Pericardium fibroblast (primary cell): ENCODE data around the genes LCT and DARS1.

DNA sequence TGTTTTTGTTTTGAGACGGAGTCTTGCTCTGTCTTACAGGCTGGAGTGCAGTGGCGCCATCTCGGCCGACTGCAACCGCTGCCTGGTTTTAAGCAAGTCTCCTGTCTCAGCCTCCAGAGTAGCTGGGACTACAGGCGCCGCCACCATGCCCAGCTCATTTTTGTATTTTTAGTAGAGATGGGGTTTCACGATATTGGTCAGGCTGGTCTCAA lies 155.3 kb downstream of the CCDC74A start:
- RAMPAGE, long total RNA, result no peak

DNA sequence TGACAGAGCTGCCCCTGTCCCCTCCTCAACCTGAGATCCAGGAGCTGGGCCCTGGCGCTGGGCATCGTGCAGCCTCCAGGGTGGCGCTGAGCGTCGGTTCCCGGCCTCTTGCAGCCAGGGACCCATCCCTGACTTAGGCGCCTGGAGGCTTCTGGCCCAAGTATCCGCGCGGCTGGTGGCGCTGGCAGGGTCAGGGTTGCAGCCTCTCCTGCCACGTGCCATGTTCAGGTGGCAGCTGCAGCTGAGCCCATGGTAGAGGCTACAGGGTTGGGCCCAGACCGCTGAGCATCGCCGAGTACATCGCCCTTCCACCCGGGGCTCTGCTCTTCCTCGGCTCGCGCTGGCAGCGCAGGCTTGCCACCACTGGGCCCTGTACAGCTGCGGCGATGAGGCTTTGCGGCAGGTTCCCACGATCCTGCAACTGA lies 385 bp upstream of the ANKRD30BL start:
- RAMPAGE, long total RNA, result no peak

DNA sequence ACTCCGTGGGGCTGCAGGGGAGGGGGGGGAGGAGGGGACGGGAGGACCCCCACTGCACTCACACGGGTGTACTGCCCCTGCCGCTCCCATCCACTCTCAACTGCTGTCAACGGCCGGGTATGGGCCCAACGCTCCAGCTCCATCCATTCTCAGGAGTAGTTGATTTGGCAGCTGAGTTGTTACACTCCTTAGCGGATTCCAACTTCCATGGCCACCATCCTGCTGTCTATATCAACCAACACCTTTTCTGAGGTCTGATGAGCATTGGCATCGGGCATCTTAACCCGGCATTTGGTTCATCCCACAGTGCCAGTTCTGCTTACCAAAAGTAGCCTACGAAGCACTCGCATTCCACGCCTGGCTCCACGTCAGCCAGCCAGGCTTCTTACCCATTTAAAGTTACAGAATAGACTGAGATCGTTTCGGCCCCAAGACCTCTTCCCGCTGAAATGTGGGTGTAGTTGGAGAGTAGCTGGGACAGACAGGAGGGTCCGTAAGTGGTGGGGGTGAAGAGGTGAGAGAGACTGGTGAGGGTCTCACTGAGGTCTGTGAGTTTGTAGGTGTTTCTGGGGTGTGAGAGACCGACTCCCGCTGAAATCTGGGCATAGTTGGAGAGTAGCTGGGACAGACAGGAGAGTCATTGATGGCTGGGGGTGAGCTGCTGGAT lies 119.6 kb upstream of the ANKRD30BL start:
- RAMPAGE, long total RNA, result no peak

- RAMPAGE, long total RNA, result no peak
These were observed 78.1 kb downstream of the GPR39 start for GRCh38 chr2:132494660-132495176.

DNA sequence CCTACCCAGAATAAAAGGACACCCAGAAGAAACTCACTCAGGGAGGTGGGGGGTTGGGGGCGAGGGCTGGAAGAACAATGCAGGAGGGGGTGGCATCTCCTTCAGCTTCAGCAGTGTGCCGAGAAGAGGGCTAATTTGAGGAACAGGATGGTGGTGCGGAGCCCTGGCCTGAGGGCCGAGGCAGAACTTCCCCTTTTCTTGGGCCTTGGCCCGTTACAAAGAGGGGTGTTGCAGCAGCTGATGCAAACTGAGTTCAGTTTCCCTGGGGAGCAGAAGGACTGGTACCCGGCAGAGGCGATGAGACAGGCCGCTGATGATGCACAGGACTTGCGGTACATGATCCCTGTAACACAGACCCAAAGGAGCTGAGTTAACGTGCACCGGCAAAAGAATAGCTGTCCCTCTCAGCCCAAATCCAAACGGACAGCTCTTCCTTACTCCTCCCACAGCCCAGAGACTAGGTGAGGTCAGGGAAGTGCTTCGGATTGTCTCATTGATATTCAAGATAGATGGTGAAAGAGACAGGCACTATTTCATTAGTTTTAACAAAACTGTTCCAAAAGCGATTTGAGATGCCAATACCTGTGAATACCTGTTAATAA lies 24.0 kb downstream of the LYPD1 start:
- RAMPAGE, long total RNA, result no peak

GRCh38 chr2:133088144-133088594 lies 418.2 kb upstream of the LYPD1 start:
- RAMPAGE, long total RNA, result no peak

- RAMPAGE, long total RNA, result no peak
These were observed 301.5 kb downstream of the NCKAP5 start for GRCh38 chr2:133266561-133267446.

DNA sequence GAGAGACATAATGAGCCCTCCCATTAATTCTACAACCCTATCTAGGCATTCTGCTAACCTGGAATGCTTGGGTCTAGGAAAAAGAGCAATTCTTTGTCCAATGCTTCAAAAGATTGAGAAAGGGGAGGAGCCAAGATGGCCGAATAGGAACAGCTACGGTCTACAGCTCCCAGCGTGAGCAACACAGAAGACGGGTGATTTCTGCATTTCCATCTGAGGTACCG lies 21.6 kb downstream of the NCKAP5 start:
- RAMPAGE, long total RNA, result no peak

DNA sequence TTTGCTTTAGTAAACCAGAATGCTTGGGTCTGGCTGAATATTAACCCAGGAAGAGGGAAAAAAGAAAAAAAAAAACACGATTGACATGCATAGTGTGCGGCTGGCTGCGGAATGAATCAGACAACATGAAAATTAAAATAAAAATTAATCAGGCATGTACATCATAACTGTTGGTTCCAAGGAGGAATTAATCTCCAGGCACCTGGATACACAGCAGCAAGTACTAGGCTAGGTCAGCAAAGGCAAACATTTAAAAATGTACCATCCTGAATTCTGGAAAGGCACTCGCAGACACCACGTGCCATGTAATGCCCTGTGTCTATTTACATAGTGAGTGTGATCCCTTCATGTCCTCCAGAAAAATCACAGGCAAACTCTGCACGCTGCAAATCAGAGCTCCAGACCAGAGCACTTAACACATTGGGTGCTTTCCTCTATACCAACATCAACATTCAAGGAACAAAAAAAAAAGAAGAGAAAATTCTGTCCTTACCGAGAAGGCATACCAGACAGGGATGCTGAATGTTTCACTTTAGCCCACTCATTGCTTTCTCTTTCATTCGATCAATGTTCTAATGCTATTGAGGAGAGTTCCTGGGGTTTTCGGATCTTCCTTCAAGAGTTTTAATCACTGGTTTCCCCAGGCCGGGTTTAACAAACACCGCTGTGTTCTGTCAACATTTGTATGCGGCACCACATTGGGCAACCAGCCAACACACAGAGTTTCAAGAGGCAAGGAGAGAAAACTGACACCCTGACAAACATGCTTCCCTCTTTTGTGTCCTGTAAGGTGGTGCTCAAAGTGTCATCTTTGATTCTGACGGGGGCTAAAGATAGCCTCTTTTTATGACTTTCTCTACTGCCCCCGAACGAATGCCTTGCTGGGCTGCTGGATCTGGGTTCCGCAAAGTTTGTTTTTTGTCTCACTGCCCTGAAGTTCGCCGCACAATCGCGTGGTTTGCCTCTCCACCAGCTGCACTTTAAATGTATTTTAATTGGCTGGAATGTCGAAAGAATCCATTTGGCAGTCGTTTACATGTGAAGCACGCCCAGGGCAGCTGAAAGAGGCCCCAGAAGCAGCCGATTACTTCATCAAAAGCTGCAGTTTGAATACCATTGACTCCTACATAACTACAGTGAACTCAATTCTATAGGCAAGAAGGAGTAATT lies 106.3 kb upstream of the NCKAP5 start:
- RAMPAGE, long total RNA, result no peak

- RAMPAGE, long total RNA, result no peak
These were observed 266.7 kb upstream of the MGAT5 start for GRCh38 chr2:133987188-133987464.

DNA sequence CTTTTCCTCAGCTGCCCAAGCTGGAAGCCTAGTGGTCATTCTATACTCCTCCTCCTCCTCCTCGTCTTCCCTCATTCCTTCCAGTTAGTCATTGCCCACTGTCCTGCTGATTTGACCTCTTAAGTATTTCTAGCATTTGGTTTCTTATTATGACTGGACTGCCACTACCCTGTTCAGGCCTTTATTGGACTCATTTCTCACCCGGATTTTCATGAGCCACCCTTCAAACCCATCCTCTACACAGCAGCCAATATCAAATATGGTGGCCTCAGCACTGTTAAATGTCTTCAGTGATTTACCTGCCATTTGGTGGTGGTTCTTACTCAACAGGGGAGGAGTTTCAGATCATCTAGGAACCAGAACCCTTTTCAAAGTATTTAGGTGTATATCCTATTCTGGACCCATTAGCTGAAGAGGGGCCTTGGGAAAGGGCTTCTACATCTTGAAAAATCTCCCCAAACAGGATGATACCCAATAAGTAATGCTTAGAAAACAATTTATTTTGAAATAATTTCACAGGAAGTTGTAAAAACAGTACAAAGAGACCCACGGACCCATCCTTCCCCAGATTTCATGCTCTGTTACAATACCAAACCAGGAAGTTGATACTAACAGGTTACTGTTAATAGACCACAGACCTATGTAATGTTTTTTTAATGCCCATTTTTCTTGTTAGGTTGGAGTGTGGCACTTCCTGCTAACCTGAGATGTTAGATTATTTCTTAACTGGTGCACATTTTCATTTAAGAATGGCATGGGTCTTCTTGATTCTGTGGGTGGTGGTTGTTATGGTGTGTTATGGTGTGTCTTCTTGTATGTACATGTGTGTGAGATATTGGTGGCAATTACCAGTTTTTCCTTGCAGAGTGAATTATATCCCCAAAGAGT lies 21.6 kb upstream of the MGAT5 start:
- RAMPAGE, long total RNA, result no peak

DNA sequence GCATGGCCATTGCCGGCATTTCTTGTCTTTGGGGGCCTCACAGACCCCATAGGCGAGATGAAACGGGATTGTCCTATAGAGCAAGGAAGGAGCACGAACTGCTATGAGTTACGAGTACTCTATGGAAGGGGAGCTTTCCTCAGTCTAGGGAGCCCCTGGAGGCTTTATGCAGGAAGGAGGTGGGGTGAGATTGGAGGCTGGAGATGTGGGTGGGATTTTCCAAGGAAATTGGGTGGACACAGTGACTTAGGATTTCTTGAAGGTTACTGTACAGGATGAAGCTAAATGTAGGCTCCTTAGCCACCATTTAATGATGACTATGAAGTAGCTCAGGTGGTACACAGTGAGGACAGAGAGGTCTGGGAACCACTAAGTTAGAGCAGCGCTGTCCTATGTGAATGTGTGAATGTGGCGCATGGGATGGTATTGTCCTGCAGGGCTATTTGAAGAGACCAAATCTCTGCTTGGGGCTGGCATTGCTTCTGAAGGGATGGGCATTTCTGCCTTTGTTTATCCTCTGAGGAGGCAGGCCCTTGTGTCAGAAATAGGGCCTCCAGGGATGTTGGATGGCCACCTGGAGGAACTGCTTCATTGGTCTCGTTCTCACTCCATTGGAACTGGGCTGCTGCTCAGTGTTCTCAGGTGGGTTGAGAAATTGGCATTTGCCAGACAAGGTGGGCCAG lies 5.4 kb upstream of the MGAT5 start:
- RAMPAGE, long total RNA, result no peak

GRCh38 chr2:134446405-134446963 lies 192.6 kb downstream of the MGAT5 start:
- RAMPAGE, long total RNA, result no peak

DNA sequence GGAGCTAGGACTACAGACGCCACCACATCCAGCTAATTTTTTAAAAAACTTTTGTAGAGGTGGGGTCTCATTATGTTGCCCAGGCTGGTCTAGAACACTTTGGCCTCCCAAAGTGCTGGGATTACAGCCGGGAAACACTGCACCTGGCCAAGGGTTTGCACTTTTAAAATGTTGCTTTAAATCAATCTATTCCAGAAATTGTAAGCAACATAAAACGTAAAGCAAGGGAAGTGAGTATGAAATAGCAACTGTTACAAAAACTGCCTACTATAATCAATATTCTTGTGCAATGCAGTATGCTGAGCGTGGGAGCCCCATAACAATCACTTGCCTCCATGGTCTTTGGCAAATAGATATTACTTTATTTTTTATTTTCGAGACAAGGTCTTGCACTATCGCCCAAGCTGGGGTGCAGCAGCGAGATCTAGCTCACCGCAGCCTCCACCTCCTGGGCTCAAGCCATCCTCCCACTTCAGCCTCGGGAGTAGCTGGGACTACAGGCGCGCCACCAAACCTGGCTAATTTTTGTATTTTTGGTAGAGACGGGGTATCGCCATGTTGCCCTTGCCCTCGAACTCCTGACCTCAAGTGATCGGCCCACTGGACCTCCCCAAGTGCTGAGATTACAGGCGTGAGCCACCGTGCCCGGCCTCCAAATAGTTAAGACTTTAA lies 1.3 kb upstream of the CCNT2 start:
- RAMPAGE, long total RNA, result no peak

DNA sequence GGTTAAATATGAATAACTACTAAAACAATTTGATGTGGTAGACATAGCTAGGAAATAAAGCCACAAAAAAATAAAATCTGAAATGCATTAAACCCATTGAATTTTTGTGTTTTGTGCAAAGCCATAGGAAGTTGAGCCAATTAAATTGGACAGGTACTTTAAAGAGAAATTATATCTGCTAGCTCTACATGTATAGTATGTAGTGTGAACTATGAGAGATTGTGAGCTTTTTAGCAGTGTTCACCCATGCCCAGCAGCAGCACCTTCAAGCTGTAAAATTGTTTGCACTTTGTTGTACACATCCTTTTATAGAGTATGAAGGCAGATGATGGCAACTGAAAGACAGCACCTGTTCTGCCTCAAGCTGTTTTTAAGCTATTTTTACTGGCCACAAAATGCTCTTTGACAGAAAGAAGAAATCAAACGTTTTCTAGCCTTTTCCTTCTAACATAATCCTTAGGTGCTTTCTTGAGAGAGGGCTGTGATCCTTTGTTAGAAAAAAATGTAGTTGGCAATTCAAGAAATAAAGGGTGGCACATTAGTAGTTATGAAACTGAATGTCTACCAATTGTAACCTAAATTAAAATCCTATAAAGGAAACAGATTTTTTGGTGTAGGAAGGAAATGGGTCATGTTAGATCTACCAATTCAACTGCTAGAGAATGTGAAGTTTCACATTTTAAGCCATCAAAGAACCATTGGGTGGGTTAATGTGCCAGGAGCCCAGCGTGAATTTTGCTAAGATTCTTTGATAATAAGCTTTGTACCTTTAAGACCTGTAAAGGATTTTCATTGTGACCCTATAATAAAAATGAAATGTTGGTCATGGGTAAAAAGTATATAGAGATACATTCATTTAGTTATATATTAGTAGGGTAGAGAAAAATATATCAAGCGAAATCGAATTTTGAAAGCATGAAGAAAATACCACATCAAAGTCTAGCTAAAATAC lies 59.5 kb downstream of the R3HDM1 start:
- RAMPAGE, long total RNA, result no peak

DNA sequence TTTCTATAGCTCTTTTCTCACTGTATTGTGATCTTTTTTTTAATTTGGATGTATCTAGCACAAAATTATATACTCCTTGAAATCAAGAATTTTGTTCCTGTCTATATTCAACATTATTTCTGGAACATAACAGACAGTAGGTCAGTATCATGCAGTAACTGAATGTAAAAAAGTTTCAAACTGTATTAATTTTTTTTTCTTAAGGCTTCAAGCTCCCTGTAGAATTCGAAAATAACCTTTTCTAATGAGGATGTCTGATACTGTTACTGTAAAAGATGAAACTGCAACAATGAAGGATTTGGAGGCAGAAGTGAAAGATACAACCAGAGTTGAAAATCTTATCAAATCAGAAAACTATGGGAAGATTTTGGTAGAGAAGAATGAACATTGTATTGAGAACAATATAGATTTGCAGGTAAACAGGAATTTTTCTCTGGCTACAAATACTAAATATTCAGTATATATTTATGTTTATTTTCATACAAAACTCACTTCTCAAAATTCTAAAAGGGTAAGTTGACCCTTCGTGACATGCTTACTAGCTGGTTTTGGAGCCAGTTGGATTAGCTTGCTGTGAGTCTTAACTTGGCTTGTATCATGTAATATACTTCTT lies 73.4 kb downstream of the R3HDM1 start:
- RAMPAGE, long total RNA, result no peak

DNA sequence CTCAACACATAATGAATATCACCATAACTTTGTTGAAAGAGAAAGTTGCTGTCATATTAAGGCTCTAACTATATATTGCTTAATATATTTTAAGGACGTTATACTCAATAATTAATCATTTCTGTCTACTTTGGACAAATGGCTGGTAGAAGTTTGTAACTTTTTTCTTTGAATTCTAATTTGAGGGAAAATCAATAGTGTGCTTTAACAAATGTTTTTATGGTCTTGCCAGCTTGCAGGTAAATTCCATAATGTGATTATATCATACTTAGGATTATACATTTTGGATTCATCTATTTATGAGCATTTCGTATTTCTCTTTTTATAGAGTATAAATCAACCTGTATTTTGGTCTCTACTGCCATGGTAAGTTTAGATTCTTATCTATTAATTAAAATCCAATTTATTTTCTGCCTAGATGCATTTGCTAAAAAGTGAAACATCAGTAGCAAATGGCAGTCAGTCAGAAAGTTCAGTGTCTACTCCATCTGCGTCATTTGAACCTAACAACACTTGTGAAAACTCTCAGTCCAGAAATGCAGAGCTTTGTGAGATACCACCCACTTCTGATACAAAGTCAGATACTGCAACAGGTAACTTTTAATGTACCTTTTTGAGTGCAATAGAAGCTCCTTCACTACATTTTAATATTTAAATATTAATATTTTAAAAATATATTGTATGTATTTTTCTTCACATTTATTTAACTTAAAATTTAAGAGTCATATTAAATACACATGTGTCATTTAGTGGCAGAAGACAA lies 13.6 kb downstream of the UBXN4 start:
- RAMPAGE, long total RNA, result no peak

DNA sequence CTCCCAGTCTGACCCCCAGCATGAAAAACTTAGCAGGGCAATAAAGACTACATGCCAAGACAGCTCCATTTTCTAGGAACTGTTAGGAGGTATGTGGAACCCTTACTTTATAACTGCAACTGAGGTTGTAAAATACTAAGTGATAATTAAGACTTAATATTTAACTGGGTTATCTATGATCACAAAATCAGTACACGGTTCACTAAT lies at the start of gene LCT:
Gene LCT, minus strand, starts transcription at position 84 of the 207 bp plus-strand sequence.
- RAMPAGE, long total RNA, result no peak

GRCh38 chr2:135985339-135986212 lies at the start of gene DARS1:
Gene DARS1 (minus strand): TSS chr2:135985626.
- RAMPAGE, long total RNA, result start-site peak on the minus strand at chr2:135985442-135985580, 3,566 and 2,830 reads in 2 replicates

DNA sequence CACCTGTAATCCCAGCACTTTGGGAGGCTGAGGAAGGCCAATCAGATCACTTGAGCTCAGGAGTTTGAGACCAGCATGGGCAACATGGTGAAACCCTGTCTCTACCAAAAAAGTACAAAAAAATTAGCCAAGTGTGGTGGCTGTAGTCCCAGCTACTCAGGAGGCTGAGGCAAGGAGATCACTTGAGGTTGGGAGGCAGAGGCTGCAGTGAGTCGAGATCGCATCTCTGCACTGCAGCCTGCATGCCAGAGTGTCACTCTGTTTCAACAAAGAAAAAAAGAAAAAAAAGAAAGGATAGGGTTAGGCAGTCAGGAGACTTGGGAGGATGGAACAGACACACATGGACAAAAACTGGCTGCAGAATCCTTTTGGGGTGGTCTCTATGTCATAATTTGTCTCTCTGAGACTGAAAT lies 6.0 kb upstream of the CXCR4 start:
- RAMPAGE, long total RNA, result no peak